SJCRH30 (cell line): ENCODE measurements around a stretch of chr9.

DNA sequence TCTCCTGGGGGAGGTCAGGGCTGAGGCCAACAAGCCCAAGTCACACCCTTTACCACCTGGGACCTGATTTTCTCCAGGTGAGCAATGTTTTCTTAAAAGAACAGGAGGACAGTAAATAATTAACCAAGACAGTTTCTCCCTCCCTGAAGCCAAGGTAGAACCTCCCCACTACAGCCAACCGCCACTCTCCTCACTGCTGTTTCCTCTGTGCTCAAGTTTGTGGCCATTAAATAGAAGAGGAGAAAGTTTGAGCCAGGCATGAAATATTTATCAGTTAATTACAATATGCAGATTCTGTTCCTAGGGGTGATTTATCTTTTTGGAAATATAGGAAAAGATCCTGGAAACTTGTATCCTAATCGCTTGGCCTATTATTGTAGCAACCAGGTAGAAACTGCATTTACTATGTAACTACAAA is 150.6 kb upstream of the ANKRD20A1 start:
- RAMPAGE, long total RNA = no peak

DNA sequence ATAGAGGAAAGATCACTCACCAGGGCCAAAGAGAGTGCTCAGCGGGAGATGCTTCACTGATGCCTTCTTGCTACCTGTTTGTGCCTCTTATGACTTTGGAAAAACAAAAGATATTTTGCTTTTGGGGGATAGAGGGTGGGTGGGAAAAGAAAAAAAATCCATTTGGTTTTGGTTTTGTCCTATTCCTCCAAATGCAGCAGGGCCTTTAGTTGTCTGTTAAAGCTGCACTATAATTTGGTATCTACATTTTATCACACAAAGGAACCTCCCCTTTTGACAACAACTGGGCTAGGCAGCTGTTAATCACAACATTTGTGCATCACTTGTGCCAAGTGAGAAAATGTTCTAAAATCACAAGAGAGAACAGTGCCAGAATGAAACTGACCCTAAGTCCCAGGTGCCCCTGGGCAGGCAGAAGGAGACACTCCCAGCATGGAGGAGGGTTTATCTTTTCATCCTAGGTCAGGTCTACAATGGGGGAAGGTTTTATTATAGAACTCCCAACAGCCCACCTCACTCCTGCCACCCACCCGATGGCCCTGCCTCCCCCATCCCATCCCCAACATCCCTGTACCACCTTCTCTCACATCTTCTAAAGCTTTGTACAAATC is 10.9 kb downstream of the TMEM252 start:
- RAMPAGE, long total RNA = no peak

DNA sequence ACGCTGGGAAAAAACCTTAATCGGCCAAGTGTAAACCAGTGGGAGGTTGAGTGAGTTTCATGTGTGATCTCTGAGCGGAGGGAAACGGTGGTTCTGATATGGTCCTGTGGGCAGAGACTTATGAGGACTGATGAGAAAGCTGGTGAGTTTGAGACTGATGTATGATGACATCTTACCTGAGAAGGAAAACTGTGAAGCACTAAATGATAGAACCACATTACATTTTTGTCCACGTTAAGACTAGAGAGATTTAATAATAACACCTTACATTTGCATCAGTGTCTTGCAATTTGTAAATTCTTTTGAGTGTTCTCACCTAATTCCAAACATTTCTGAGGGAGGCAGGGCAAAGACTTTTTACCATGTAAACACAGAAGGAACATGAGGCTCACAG is 2.0 kb downstream of the PIP5K1B start:
- RAMPAGE, long total RNA = no peak

DNA sequence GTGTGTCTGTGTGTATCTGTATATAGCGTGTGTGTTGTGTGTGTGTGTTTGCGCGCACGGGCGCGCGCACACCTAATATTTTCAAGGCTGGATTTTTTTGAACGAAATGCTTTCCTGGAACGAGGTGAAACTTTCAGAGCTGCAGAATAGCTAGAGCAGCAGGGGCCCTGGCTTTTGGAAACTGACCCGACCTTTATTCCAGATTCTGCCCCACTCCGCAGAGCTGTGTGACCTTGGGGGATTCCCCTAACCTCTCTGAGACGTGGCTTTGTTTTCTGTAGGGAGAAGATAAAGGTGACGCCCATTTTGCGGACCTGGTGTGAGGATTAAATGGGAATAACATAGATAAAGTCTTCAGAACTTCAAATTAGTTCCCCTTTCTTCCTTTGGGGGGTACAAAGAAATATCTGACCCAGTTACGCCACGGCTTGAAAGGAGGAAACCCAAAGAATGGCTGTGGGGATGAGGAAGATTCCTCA is 837 bp downstream of the FXN start:
- RAMPAGE, long total RNA = no peak

GRCh38 chr9:69085899-69086464 is 50.4 kb downstream of the FXN start:
- RAMPAGE, long total RNA = no peak

DNA sequence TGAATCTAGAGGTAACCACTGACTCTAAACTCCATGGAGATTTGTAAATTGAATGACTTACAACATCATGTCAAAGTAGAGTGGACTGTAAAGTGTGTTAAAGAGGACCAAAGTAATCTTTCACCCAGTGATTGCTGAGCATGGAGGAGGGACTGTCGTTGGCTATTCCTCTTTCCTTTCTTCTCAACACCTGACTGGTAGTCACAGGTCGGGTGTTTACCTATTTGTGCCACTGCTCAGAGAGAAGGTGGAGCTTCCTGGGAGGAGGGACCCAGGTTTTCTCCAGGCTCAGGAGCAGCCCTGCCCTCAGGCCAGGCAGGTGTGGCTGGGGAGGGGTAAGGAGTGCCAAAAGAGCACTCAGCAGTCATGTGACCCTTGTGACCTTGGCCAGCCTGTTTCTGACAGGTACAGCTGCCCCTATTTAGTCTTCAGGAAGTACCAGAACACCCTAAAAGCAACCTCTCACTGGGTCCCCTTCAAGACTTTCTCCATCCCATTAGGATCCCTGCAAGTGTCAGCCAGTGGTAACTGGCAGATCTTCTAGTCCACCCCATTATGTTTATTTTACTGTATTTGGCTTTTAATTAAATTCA is 68.9 kb upstream of the TJP2 start:
- RAMPAGE, long total RNA = no peak

DNA sequence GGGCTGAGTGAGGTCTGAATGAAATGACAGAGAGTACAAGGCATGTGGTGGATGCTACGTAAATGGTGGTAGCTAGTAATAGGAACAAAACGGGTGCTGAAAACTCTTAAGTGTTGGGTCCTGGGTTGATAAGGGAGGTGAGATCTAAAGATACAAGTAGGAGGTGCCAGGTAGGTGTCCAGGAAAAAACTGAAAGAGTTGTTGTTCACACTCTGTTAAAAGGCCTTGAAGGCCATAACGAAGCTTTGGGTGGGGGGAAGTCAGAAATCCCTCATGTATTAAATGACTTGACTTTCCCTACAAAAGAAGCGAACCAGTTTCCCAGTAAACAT is 2.1 kb downstream of the TJP2 start:
- RAMPAGE, long total RNA = no peak

DNA sequence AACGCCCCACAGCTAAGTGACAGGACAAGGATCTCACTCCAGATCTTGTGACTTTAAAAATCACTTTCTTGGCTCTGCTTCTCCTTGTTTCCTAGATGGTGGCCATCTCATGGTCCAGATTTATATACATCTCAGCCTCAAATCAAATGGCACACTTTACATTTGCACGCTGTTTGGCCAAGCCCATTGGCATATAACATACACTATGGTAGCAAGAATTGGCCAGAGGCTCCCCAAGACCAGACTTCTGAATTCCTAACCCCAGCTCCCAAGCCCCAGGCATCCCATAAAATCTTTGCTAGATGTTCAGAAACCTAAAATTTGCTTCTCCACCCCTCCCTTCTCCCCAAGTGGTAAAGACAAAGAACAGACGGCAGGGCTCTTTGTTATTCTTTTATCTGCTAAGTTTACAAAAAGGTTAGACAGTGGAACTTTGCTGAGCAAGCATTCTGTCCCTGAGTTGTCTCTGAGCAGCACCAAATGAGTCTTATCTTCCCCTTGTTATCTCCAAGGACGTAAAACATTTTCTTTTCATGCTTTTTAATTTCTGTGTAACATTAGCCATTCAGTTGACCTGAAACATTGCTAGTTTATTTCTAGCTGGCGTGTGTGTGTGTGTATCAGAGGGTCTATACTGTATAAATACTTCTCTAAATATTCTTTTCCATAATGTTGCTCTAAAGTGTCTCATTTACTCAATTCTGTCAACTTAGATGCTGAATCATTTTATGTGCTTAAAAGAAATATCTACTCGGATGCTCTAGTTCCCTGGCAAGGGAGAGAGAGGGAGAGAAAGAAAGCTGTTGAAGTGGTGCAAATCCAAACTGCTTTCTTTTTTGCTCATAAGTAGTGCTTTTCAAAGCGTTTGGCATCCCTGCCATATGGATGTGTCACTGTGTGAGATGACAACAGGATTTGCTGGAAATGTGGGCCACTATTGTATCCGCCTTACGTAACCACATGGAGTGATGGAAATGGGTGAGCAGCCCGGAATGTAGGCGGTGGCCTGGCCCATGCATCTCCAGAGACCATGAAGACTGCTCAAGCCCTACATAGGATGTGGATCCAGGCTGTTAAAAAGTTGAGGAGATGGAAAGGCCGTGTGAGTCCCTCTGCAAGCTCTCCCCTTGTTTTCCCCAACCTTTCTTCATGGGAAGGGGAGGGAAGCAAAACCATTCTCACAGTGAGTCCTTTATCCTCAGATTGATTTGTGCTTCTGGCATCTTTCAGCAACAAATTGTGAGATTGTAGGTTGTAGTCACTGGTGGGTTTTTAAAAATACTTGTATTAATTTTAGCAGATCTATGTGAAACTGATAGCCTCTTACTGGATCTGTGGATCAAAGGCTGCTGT is 30.5 kb downstream of the TJP2 start:
- RAMPAGE, long total RNA = no peak

DNA sequence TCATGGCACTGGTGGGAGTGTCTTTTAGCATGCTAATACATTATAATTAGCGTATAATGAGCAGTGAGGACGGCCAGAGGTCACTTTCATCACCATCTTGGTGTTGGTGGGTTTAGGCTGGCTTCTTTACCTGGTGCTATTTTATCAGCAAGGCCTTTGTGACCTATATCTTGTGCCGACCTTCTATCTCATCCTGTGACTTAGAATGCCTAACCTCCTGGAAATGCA is 17.8 kb upstream of the ENTREP1 start:
- RAMPAGE, long total RNA = no peak

- RAMPAGE, long total RNA = no peak
Measured at GRCh38 chr9:69461119-69461652, 136.2 kb downstream of the ENTREP1 start.

GRCh38 chr9:69672799-69673585 is 821 bp upstream of the APBA1 start:
- RAMPAGE, long total RNA = no peak

GRCh38 chr9:69758901-69759236 is 942 bp downstream of the PTAR1 start:
- RAMPAGE, long total RNA = no peak

DNA sequence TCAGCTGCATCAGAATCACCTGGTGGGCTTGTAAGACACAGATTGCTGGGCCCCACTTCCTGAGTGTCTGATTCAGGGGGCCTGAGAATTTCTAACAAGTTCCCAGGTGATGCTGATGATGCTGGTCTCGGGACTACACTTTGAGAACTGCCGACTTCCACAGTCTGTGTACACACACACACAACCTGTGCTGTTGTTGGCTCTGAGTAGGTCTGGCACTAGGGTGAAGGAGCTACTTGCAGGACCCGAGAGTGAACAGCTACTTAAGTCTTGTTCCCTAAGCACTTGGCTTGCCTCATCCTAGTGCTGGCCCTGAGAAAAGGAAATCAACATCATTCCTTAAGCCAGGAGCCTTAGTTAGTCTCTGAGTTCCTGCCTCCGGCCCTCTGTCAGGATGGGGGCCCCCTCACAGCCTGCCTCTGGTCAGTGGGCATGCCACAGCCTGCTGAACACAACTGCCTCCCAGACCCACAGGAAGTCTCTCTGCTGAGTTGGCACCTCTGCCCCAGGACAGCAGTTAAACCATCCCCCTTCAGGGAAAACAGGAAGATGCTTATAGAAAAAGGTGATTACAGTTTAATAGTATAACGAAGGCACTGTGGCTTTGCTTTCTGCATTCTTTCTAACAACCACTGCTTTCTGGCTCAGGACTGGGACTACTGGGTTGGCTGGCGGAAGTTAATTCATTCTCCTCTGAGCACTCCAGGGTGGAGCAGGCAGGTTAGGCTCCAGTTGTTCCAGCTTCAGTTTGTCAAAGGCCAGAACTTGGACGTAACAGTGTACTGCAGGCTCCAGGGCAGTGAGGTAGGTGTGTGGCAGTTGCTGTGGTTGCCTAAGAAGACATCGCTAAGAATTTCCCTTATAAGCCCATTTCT is 2.7 kb downstream of the MAMDC2 start:
- RAMPAGE, long total RNA = no peak

GRCh38 chr9:70120836-70121487 is 77.3 kb downstream of the MAMDC2 start:
- RAMPAGE, long total RNA = no peak

DNA sequence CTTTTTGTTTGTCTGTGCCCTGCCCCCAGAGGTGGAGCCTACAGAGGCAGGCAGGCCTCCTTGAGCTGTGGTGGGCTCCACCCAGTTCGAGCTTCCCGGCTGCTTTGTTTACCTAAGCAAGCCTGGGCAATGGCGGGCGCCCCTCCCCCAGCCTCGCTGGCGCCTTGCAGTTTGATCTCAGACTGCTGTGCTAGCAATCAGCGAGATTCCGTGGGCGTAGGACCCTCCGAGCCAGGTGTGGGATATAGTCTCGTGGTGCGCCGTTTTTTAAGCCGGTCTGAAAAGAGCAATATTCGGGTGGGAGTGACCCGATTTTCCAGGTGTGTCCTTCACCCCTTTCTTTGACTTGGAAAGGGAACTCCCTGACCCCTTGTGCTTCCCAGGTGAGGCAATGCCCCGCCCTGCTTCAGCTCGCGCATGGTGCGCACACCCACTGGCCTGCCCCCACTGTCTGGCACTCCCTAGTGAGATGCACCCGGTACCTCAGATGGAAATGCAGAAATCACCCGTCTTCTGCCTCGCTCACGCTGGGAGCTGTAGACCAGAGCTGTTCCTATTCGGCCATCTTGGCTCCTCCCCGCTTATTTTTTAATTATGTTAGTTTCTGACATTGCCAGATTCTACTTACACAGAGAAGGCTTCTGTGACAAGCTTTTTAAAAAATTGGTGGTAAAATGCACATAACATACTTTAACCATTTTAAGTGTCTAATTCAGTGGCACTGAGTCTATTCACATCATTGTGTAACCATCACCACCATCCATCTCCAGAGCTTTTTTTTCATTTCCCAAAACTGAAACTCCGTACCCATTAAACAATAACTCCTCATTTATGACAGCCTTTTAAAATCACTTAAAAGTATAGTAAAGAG is 54.0 kb upstream of the SMC5 start:
- RAMPAGE, long total RNA = no peak

GRCh38 chr9:70280568-70281038 is 21.8 kb downstream of the SMC5 start:
- RAMPAGE, long total RNA = no peak

- RAMPAGE, long total RNA = no peak
Measured at GRCh38 chr9:70478738-70479684, 64.6 kb upstream of the KLF9 start.

DNA sequence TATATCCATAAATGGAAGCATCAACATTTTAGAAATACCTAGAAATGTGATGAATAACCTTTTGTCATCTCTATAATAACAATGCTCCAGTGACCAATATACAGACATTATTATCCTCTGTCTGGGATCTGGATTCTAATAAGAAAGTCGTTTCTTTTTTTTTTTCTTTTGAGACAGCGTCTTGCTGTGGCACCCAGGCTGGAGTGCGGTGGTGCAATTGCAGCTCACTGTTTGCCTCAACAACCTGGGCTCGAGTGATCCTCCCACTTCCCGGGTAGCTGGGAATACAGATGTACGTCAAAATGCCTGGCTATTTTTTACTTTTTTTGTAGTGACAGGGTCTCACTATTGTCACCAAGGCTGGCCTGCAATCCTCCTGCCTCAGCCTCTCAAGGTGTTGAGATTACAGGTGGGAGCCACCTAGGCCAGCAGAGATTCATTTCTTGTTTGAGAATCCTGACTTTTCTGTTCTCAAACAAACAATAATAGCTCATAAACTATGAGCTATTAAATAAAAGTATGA is 215.8 kb downstream of the TRPM3 start:
- RAMPAGE, long total RNA = no peak

- RAMPAGE, long total RNA = no peak
Measured at GRCh38 chr9:71685606-71686596, 82.4 kb downstream of the CEMIP2 start.

DNA sequence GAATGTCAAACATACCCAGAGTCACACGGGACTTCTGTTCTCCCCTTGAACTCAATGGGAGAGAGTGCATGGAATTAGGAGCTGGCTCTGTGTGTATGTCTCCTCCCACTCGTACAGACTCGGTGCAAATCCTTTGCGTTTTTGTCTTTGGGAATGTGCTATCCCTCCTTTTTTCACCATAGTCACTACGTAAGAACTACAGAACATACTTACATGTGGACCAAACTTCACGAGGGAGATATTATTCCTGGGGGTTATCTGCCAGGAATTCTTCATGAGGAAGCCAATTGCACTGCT is 56.5 kb downstream of the CEMIP2 start:
- RAMPAGE, long total RNA = no peak